ENCODE measurements around a stretch of chr9.

DNA sequence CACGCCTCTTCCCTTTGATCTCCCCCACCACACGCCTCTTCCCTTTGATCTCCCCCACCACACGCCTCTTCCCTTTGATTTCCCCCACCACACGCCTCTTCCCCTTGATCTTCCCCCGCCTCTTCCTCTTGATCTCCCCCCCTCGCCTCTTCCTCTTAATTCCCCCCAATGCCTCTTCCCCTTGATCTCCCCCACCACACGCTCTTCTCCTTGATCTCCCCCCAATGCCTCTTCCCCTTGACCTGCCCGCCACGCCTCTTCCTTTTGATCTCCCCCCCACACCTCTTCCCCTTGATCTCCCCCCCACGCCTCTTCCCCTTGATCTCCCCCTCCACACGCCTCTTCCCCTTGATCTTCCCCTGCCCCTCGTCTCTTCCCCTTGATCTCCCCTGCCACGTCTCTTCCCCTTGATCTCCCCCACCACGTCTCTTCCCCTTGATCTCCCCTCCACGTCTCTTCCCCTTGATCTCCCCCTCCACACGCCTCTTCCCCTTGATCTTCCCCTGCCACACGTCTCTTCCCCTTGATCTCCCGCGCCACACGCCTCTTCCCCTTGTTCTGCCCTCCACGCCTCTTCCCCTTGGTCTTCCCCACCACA is 8.4 kb downstream of the NSMF start:
- PRO-cap: no peak
- RAMPAGE, long total RNA, 2 experiments: no peak in any of the 2 experiments

DNA sequence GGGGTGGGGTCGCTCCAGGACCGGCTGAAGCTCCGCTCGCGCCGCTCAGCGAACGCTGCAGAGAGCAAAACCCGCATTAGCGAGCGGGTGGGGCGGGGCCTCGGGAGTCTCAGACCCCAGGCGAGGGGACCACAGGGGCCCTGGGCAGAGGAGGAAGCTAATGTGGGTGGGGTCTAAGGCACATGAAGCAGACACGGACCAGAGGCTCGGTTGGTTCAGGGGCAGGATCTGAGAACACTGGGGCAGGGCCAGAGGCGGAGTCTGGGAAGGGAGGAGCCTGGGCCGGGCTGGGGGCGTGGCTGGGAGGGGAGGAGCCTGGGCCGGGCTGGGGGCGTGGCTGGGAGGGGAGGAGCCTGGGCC is 5.4 kb downstream of the NSMF start:
- PRO-cap: bidirectional peak, plus-strand start outside the sequence, minus-strand start at position 230 of the sequence
- RAMPAGE, long total RNA, 2 experiments: no peak in any of the 2 experiments

GRCh38 chr9:137461587-137462604 is 2.8 kb upstream of the NSMF start:
- PRO-cap: bidirectional peak, plus-strand start at chr9:137462103, minus-strand start at chr9:137461797
- RAMPAGE, long total RNA, 2 experiments: no peak in any of the 2 experiments

GRCh38 chr9:137513612-137514345 is 36.4 kb downstream of the PNPLA7 start:
- PRO-cap: no peak
- RAMPAGE, long total RNA, 2 experiments: no peak in any of the 2 experiments

- PRO-cap: no peak
- RAMPAGE, long total RNA, 2 experiments: no peak in any of the 2 experiments
These were observed 19.0 kb downstream of the PNPLA7 start for GRCh38 chr9:137531012-137531719.

DNA sequence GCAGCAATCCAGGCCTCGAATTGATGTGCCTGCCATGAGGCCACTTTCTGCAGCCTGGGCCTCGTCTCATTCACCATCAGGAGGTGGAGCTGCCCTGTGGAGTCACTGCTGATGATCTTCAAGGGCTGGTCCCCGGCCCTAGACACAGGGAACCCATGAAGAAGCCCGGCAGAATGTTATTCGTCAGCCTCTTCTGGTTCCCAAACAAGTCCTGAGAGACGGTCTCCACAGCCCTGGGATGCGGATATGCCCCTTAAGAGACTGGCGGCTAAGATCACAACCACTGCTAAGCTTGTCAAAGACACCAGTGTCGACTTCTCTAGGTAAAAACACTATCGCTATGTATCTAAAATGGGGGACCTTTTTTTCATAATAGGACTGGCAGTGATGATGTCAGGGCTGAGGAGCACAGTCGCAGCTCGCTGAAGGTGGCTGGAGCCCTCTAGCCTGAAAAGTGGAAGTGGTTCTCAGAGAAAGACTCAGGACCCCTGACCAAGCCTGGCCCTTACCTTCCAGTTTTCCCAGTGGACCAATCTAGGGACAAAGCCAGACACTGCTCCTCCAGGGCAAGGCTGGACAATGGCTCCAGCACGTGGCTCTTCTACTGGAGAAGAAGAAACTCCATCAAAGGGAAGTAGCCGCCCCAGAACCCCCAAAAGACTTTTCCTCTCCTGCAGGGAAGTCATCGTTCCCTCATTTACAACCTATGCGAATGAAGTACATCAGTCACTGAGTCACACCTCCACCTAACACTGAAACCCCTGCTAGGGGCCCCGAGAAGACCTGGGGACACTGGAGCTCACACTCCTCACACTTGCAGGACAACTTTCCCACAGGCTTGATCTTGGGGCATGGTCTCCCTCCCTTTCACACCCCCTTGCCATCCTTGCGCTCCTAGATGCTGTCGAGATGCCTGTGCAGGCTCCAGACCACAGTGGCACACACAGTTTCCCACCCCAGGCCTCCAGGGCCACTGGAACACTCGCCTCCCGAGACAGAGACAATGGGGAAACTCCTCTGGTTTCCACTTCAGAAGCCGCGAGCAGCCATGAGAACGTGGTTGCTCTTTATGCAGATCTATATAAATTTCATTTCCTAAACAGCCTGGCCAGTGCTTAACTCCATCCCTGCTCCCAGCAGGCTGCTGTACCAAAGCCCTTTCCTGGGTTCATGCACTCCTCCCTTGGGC is 4.1 kb downstream of the DPH7 start:
- PRO-cap: no peak
- RAMPAGE, long total RNA, 2 experiments: no peak in any of the 2 experiments

- PRO-cap: unidirectional peak, minus-strand start at chr9:137611929; bidirectional peak, plus-strand start at chr9:137612456, minus-strand start at chr9:137612334
- RAMPAGE, long total RNA, 2 experiments: no peak in any of the 2 experiments
These were observed 6.6 kb downstream of the ARRDC1 start for GRCh38 chr9:137611681-137612935.

DNA sequence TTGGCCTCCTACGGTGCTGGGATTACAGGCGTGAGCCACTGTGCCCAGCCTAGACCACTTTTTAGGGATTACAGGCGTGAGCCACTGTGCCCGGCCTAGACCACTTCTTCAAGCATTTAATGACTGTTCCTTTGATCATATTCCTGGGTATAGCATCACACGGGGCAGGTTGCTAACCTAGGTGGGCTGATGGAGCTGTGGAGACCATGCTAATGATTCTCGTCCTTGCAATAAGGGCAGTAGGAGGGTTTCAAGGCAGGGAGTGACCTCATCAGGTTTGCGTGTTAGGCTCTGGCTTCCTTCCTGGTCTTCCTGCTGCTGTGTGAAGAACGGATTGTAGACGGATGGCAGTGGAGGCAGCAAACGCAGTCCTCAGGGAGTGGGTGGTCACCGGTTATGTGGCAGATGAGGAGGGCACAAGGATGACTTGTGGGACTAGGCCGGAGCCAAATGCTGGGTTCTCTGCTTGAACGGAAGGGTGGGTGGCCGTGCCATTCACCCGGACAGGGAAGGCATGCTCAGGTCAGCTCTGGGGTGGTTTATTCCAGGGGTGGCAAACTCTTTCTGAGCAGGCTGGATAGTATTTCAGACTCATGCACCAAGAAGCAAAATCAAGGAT is 14.0 kb downstream of the EHMT1 start:
- PRO-cap: no peak
- RAMPAGE, long total RNA, 2 experiments: no peak in any of the 2 experiments

- PRO-cap: no peak
- RAMPAGE, long total RNA, 2 experiments: no peak in any of the 2 experiments
These were observed 48.2 kb downstream of the EHMT1 start for GRCh38 chr9:137666912-137667588.

DNA sequence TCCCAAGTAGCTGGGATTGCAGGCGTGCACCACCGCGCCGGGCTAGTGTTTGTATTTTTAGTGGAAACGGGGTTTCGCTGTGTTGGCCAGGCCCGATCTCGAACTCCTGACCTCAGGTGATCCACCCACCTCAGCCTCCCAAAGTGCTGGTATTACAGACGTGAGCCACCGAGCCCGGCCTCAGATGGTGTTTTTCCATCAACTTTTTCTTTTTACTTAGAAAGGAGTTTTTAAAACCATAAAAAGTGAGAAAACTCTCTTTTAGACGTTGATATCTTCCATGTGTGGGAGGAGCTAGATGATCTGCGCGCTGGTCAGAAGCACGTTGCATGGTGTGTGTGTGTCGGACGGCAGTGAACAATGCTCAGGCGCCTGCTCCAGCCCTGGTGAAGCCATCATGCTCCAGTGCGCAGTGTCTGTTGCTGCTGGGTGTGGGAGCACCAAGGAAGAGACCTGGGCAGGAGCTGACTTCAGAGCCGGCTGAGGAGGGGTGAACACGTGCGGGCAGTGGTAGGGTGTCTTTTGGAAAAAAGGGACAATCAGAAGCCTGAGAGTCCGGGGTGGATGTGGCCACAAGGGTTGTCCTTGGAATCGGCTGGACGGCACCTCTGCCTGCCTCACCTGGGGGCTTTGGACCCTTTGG is 73.7 kb downstream of the EHMT1 start:
- PRO-cap: no peak
- RAMPAGE, long total RNA, 2 experiments: start-site peak on the plus strand in 1 of 2 experiments, centred at positions 351 to 562 of the sequence, 5 to 6 reads per replicate

- PRO-cap: no peak
- RAMPAGE, long total RNA, 2 experiments: no peak in any of the 2 experiments
These were observed 85.3 kb downstream of the EHMT1 start for GRCh38 chr9:137704137-137704541.

DNA sequence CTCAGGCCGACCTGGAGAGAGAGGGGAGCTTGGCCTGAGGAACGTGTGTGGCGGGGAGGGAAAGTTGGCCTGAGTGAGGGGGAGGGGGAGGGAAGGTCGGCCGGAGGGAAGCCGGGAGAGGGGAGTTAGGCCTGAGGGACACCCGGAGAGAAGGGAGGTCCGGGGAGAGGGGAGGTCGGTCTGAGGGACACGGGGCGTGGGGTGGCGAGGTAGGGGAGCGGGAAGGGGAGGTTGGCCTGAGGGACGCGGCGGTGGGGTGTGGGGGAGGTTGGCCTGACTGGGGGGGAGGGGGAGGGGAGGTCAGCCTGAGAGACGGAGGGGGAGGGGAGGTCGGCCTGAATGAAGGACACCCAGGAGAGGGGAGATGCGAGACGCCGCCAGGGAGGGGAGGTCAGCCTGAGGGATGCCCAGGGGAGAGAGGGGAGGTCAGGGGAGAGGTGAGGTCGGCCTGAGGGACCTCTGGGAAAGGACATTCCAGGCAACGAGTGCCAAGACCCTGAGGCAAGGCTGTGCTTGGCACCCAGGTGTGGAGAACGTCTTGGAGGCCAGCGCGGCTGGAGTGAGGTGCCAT is 82.6 kb downstream of the CACNA1B start:
- PRO-cap: no peak
- RAMPAGE, long total RNA, 2 experiments: no peak in any of the 2 experiments